ENCODE measurements around the genes GPR148, AMER3 and POTEE.

- PRO-cap = no peak
Measured at GRCh38 chr2:128438023-128438322, 119.3 kb upstream of the HS6ST1 start.

GRCh38 chr2:129273489-129273955, 705.9 kb upstream of the RAB6C start:
- PRO-cap = no peak

- PRO-cap = no peak
Measured at GRCh38 chr2:129929728-129930072, 49.8 kb upstream of the RAB6C start.

GRCh38 chr2:130157339-130157818, 12.5 kb upstream of the CCDC74B start:
- PRO-cap = no peak

GRCh38 chr2:130390869-130392019, 35.4 kb downstream of the PTPN18 start:
- PRO-cap = bidirectional peak, plus-strand start at chr2:130391409, minus-strand start at chr2:130391224; bidirectional peak, plus-strand start at chr2:130391861, minus-strand start at chr2:130391791

DNA sequence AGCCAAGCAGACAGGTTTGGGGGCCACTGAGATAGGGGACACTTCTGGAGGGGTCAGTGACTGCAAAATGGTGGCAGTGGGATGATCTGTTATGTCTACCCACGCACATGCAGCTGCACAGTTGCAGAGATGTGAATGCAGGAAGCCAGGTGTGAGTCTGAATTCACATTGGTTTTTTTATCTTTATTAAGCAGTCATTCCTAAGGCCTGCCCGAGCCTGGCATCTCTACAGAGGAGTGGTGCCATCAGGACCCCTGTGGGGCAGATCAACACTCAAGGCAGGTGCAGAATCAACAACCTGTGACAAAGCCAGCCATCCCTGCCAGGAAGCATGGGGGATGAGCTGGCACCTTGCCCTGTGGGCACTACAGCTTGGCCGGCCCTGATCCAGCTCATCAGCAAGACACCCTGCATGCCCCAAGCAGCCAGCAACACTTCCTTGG, at the start of gene GPR148:
GPR148 (plus strand) TSS at position 250 of the 443 bp plus-strand sequence.
- PRO-cap = no peak

- PRO-cap = no peak
Measured at GRCh38 chr2:130755171-130756190, at the start of gene AMER3. AMER3 (plus strand) TSS chr2:130755540.

DNA sequence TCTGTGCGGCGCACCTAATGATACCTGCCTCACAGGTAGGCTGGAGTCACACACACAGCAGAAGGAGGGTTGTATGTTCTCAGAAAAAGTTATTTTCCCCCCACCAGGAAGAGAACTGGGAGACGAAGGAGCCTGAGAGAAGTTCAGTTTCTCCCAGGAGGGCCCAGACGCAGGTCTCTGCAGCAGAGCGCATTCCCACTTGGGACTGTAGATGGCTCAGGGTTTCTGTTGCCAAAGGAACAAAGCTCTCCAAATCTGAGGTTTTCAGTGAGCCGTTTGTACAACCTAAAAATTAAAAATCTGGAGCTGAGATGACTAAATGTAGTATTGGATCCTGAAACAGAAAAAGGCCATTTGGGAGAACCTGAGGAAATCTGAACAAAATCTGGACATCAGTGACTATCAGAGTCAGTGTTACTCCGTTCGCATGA, 78.2 kb downstream of the FAM168B start:
- PRO-cap = no peak

DNA sequence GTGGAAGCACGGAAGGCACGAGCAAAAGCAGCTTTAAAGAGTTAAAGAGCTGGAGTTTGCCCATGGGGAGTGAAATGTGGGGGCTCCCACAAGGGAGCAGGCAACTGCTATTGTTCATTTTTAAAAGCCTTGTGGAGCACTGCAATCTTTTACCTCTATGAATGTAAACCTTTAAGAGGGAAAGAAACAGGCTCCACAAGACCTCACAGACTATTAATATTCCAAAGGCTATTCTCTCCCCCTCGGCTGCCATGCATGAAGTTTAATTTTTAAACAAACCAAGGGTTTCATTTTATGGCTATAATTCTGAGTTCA, 28.1 kb downstream of the FAM168B start:
- PRO-cap = no peak

DNA sequence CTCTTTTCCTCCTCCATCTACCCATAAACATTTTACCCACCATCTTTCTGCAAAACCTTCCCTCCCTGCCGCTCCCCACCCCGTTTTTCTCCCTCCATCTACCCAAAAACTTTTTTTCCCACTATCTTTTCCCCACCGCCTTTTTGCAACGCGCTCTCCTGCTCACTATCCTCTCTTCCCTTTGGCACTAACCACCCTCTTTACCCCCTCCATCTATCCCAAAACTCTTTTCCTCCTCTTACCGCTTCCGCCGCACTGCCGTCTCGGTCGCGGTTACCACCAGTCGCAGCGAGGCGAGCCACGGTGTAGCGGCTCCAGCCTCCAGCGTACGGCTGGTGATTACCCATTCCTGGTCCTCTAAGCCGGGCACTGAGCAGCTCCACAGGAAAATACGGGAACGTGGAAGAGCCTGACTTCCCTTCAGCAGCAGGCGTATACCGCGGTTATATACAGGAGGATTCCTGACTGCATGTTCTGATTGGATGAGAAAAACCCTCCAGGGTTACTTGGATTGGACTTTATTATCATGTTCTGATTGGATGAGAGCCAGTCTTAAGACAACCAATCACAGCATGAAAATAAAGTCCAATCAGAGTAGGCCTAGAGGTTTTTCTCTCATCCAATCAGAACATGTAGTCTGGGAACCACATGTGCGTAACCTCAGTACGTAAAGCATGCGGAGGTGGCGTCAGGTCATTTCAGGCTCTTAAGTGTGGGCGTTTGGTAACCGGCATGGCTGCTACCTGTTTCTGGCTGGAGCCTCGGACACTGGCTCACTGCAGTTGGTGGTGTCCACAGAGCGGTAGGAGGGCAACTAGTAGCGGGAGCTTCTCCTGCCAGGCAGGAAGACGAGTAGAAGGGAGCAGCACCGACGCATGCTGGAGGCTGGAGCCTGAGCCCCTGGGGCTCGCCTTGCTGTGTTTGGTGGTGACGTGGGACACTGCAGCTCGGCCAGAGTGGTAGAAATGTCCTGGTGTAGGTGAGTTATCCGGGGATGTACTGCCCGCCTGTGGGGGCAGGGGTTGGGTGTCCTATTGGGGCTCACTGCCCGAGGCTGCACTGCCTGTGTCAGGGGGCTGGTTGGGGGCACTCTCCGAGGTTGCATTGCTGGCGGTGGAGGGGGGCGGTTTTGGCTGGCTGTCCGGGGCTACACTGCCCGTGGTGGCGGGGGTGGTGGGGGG, at the start of gene POTEE:
POTEE (plus strand) TSS at position 696 of the 1,181 bp plus-strand sequence.
- PRO-cap = no peak

DNA sequence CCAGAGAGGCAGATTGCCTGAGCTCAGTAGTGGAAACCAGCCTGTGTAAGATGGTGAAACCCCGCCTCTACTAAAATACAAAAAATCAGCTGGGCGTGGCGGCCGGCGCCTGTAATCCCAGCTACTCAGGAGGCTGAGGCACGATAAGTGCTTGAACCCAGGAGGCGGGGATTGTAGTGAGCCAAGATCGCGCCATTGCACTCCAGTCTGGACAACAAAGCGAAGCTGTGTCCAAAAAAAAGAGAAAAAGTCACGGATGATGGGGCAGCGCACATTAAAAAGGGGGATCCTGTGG, 30.2 kb upstream of the RAB6D start:
- PRO-cap = no peak

DNA sequence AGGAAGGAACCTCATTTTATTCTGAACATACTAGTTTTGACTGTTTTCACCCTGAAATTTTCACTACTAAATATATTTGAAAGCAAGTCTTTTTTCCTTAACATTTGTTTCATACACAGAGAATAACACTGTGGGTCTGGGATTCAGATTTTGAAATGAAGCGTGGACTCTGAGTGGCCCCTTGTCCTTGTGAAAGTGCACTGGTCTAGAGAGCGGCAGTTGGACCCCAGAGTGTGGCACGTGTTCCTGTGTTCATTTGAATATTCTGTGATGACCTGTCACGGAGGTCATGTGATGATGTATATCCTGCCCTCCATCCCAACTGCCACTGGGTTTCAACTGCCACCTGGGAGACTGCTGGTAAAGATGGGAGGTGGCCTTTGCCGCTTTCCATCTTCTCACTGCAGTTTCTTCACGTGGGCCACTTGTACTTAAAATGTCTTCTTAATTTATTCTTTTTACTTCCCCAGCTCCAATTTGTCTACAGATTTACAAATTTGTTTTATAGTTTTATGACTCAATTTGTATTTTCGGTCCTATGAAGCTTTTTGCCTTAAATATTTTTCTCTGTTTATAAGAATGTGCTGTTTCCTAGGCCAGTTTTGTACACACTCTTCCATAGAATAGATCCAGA, 38.7 kb upstream of the RAB6D start:
- PRO-cap = no peak

- PRO-cap = no peak
Measured at GRCh38 chr2:132276621-132277327, 115.0 kb upstream of the ANKRD30BL start.

- PRO-cap = no peak
Measured at GRCh38 chr2:132424587-132425050, 8.0 kb downstream of the GPR39 start.

GRCh38 chr2:133200865-133201414, 367.3 kb downstream of the NCKAP5 start:
- PRO-cap = no peak

- PRO-cap = no peak
Measured at GRCh38 chr2:133489811-133490497, 78.3 kb downstream of the NCKAP5 start.

GRCh38 chr2:133581034-133581623, 12.9 kb upstream of the NCKAP5 start:
- PRO-cap = no peak

- PRO-cap = no peak
Measured at GRCh38 chr2:133910288-133910767, 342.1 kb upstream of the NCKAP5 start.

DNA sequence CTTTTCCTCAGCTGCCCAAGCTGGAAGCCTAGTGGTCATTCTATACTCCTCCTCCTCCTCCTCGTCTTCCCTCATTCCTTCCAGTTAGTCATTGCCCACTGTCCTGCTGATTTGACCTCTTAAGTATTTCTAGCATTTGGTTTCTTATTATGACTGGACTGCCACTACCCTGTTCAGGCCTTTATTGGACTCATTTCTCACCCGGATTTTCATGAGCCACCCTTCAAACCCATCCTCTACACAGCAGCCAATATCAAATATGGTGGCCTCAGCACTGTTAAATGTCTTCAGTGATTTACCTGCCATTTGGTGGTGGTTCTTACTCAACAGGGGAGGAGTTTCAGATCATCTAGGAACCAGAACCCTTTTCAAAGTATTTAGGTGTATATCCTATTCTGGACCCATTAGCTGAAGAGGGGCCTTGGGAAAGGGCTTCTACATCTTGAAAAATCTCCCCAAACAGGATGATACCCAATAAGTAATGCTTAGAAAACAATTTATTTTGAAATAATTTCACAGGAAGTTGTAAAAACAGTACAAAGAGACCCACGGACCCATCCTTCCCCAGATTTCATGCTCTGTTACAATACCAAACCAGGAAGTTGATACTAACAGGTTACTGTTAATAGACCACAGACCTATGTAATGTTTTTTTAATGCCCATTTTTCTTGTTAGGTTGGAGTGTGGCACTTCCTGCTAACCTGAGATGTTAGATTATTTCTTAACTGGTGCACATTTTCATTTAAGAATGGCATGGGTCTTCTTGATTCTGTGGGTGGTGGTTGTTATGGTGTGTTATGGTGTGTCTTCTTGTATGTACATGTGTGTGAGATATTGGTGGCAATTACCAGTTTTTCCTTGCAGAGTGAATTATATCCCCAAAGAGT, 21.6 kb upstream of the MGAT5 start:
- PRO-cap = no peak

DNA sequence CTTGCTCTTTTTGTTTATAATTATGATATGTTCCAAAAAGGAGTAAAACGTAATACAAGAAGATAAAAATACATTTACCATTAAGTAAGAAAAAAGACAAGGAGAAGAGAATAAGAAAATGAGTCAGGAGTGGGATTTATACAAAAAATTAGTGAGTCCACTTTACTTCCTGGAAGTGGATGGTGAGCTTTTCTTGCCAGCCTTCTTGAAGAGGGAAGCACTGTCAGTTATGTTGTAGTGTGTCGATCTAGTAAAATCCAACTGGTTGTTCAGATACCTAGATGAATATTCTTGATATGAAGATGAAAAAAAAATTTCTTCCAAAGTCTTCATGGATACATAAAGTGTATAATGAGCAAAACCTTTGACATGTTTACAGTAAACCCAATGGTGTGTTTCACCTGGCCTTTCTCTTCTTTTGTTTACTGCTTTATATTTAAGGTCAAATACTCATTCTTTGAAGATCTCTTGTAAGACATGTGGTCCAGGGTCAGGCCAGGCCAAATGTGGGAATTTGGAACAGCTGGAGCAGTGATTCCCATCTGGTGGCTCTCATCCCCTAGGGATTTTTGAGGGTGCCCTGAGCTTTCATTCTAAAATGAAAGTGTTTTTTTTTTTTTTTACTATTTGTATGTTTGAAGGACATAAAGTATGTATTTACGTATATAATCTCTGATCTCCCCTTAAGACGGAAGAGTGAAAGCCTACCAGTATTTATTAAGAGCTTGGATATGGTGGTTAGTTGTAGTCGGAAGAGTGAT, 13.9 kb upstream of the MGAT5 start:
- PRO-cap = no peak

All from trachea (tissue), 1 donor.